Lung (tissue), 4 donors: Measurements from ENCODE around the gene APC.

DNA sequence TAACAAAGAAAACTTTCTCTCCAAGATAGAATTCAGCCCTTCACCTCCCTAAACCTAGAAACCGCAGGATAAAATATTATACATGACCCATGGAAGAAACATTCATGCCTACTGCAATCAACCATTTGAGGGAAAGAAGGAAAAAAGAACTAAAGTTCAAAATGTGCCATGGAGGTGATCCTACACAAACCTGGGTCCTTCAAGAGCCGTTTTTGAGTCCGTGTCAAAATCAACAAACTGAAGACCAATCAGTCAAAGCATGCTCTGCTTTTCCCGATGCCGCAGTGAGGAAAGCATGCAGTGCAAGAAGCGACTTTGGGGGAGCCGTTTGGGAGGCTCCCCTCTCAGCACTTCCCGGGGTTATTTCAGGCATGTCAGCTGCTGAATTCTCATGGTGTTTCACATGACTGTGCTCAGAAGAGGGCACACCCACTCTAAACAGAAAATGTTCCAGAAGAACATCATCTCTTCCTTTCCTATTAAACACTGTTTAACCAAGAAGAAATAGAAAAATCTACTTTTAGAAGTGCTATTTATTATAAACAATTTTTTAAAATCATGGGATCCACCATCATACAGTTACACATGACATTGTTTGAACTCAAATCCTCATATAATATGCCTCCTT lies 125.5 kb downstream of the EPB41L4A start:
- PRO-cap, result no peak
- RAMPAGE, long total RNA, result no peak
- RRBS, result no CpG with 5 or more reads among the region's 8 CpGs

- PRO-cap, result no peak
- RAMPAGE, long total RNA, result no peak
- RRBS, result no CpG with 5 or more reads among the region's 12 CpGs
Measured at GRCh38 chr5:112390226-112390775, 28.8 kb downstream of the EPB41L4A start.

DNA sequence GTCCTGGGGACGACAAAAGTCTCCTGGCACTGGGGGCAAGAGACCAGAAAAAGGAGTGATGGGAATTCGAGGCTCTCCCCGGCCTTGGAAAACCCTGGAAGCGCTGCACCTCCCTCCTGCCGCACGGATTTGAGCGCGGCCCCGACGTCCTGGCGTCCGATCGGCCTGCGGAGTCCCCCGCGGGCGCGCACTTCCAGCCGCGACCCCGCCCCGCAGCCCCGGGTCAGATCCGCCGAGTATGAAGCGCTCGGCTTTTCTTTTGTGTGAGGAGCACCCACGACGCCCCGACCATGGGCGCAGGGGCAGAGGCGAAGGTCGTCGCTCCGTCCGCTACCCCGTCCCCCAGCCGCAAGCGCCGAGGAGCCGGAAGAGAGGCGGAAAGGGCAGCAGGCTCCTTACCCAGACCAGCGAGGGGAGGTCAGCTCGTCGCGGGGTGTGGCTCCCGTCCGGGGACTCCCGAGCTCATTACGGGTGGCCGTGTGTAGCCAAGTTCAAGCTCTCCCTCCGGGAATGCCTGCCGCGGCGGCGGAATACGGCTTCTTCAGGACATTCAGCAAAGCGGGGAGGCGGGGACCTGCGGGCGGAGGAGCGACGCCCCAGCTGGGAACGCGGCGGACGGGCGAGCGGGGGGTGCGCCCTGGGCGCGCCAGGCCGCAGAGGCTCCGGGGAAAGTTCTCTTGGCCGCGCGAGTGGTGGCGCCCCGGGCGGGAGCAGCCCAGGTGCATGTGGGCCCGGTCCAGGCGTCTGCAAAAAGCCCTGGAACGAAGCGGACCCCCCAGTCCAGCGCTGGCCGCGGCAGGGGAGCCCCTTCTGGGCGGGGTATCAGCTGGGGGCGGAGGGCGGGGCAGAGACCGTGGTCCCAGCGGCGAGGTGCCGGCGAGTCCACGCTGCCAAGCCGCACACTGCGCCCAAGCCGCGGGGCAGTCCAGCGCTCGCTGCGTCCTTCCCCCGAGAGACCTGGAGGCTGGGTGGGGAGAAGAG lies 573 bp upstream of the EPB41L4A start:
- PRO-cap, result unidirectional peak, minus-strand start at position 354 of the sequence; unidirectional peak, minus-strand start at position 437 of the sequence
- RAMPAGE, long total RNA, result no peak
- RRBS, result 2% methylated on average over 17 of the region's 104 CpGs

DNA sequence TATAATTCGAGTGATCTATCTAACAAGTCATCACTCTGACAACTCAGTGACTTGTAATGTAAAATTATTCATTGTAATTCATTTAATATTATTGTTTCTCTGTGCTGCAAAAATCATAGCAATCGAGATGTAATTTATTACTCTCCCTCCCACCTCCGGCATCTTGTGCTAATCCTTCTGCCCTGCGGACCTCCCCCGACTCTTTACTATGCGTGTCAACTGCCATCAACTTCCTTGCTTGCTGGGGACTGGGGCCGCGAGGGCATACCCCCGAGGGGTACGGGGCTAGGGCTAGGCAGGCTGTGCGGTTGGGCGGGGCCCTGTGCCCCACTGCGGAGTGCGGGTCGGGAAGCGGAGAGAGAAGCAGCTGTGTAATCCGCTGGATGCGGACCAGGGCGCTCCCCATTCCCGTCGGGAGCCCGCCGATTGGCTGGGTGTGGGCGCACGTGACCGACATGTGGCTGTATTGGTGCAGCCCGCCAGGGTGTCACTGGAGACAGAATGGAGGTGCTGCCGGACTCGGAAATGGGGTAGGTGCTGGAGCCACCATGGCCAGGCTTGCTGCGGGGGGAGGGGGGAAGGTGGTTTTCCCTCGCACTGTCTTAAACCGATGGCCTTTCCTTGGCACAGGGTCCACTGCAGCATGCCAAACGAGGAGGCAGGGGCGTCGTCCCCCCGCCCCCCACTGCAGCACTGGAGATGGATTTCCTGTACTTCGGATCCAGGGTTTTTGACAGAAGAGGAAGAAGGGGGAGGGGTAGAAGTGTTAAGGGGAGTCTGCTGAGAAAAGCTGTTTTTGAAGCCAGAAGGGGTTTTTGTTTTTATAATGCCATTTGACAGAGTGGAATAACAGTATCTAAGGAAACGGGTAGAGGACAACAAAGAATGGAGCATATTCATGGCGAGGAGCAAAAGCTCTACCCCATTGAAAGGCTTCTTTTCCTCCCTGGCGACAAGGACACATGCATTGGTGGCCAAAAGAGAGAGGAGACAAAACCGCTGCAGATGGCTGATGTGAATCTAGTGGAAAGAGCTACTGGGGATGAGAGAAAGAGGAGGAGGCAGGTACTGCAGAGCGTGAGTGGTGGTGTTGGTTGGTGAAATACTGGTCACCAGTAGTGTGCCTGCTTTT lies at the start of gene APC:
Gene APC, plus strand, starts transcription at position 490 of the 1,132 bp plus-strand sequence.
- PRO-cap, result no peak
- RAMPAGE, long total RNA, result no peak
- RRBS, result no CpG with 5 or more reads among the region's 42 CpGs

- PRO-cap, result no peak
- RAMPAGE, long total RNA, result no peak
- RRBS, result no CpG with 5 or more reads among the region's 5 CpGs
Measured at GRCh38 chr5:112817721-112818148, 43.4 kb upstream of the SRP19 start.

DNA sequence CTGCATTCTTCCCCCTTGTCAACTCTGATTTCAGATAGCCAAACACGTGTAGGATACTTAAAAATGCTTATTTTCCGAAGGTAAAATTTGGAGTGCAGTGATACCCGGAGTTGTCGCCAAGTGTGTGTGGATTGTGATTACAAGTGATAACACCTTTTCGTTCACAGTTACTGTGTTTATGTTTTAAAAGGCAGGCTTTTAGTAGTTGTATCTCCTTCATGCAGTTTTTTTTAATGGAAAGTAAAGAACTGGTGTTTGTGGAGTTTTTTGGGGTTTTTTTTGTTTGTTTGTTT lies 1.0 kb downstream of the DCP2 start:
- PRO-cap, result no peak
- RAMPAGE, long total RNA, result no peak
- RRBS, result no CpG with 5 or more reads among the region's 5 CpGs

DNA sequence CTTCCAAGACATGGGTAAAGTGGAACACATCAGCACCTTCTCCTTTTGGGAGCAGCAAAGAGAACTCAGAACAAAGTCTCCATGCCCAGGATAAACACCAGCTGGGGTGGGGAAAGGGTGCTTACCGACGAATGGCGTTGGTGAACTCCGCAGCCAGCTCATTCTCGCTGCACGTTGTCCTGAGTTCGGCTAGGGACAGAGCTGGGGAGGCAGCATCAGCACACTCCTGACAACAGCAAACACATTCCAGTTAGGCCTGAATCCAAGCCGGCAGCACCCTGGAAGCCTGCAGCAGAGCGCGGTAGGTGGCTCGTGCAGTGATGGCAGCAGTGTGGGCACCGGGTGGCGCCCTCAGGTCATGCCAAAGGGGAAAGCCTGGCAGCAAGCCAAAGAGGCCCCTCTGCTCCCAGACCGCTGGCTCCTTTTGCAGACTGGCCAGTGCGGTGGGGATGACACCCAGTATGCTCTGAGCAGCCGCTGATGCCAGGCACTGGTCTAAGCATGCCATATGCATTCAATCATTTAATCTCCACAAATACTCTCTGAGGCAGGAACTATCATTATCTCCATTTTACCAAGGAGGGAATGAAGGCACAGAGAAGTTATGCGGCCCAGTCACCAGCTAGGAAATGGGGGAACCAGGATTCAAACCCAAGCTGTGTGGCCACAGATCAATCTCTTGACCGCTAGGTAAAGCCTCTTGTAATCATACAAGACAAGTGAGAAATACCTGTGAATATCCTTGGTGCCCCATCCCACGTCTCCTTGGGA lies 67.0 kb downstream of the DCP2 start:
- PRO-cap, result no peak
- RAMPAGE, long total RNA, result no peak
- RRBS, result 55% methylated on average over 5 of the region's 19 CpGs

GRCh38 chr5:113063873-113064353 lies 87.3 kb downstream of the DCP2 start:
- PRO-cap, result no peak
- RAMPAGE, long total RNA, result no peak
- RRBS, result 40% methylated on average over 2 of the region's 13 CpGs

- PRO-cap, result no peak
- RAMPAGE, long total RNA, result no peak
- RRBS, result no CpG with 5 or more reads among the region's 1 CpG
Measured at GRCh38 chr5:113121690-113122219, 145.2 kb downstream of the DCP2 start.

DNA sequence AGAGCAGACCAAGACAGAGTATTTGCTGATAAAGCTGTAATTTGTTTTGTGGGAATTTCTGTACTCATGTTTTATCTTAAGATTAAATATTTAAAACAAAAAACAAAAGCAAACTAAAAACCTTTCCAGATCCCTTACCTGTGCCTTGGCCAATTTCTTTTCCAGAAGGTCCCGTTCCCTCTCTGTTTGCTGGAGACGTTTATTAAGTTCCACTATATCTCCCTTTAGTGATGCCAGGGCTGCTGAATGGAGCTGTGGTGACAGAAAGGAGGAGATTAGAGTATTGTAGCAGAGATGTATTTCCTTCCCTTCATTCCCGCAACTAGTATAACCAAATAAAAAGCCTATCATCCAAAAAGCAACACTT lies 174.6 kb downstream of the DCP2 start:
- PRO-cap, result no peak
- RAMPAGE, long total RNA, result no peak
- RRBS, result no CpG with 5 or more reads among the region's 3 CpGs

- PRO-cap, result no peak
- RAMPAGE, long total RNA, result no peak
- RRBS, result 67% methylated on average over 2 of the region's 8 CpGs
Measured at GRCh38 chr5:113217538-113218071, 217.2 kb downstream of the TSSK1B start.

DNA sequence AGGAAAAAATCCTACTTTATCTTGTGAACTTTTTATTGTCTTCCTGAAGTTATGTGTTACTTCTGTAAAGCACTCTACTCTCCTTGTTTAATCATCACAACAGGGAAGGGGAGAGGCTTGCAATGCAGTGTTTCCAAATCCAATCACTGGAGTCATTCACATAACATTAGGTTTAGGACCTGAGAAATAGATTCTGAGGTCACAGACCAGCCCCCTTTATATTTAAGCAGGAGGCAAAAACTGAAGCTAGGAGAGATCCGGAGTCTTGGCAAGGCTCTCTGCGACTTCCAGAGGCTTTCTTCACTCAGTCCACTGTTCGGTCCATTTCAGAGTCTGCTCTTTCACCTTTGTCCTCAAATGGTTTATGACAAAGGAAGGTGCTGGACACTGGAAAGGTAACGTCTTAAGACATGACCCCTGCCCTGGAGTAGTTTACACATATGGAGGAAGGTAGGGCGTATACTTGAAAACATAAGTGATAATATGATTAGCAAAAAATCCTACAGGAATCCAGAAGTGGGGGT lies 188.0 kb downstream of the TSSK1B start:
- PRO-cap, result no peak
- RAMPAGE, long total RNA, result no peak
- RRBS, result no CpG with 5 or more reads among the region's 5 CpGs

GRCh38 chr5:113325021-113325863 lies 109.5 kb downstream of the TSSK1B start:
- PRO-cap, result no peak
- RAMPAGE, long total RNA, result no peak
- RRBS, result no CpG with 5 or more reads among the region's 7 CpGs

- PRO-cap, result no peak
- RAMPAGE, long total RNA, result no peak
- RRBS, result no CpG with 5 or more reads among the region's 6 CpGs
Measured at GRCh38 chr5:113514457-113514803, 936 bp downstream of the YTHDC2 start.

DNA sequence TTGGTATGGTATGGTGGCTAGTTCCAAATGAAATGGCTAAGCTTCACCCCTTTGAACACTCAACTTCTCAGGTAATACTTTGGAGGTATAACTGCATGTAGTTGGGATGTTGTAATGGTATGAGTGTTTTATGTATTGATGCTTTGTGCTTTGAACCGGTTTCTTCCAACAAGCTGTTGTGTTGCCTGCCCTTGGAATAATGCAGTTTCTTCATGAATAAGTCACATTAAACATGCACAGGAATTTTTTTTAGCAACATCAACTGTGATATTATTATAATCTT lies 177.5 kb downstream of the YTHDC2 start:
- PRO-cap, result no peak
- RAMPAGE, long total RNA, result no peak
- RRBS, result no CpG with 5 or more reads among the region's 1 CpG

- PRO-cap, result no peak
- RAMPAGE, long total RNA, result no peak
- RRBS, result no CpG with 5 or more reads among the region's 8 CpGs
Measured at GRCh38 chr5:114185257-114185680, 176.6 kb upstream of the KCNN2 start.

GRCh38 chr5:115193718-115194072 lies 24.0 kb upstream of the TRIM36 start:
- PRO-cap, result no peak
- RAMPAGE, long total RNA, result no peak
- RRBS, result no CpG with 5 or more reads among the region's 4 CpGs

DNA sequence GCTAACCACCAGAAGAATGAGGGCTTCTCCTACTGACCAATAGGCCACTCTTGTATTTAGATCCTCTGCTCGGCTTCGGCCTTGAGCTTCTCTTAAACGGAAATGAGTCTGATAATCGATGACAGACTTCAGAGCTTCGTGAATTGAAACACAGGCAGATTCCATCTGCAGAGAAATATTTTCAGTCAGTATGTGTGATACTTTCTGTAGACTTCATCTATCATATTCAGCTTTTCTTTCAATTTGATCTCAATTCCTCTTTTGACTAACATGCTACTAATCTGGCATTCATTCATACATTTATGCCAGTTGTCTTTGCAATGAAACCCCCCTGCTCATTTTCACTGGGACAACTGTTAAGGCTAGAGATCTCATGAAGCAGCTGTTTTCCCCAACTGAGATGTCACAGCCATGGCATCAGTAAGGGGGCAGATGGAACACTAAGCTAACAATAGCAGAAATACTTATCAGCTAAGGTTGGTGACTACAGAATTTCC lies 9.5 kb downstream of the TMED7 start:
- PRO-cap, result no peak
- RAMPAGE, long total RNA, result no peak
- RRBS, result no CpG with 5 or more reads among the region's 5 CpGs

DNA sequence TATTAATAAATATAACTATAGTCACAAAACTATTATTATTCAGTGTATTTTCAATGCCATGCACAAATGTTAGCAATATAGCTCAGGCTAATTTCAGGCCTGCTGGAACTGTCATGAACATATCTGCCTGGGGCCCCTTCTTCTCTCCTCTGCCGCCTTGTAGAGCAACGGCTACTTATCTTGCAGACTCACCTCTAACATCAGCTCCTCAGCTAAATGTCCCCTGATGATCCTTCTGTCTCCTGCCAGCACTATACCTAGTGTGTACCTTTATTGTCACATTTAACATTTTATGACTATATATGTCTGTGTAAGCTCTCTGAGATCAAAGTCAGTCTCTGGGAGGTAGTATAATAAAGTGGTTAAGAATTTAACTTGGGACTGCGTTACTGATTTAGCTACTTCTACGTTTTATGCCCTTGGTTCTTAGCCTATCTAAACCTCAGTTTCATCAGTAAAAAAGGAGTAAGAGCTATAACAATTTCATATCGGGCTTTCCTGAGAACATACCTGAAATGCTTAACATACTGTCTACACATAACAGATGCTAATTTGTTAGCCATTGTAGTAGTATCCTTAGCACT lies 2.2 kb downstream of the TMED7 start:
- PRO-cap, result no peak
- RAMPAGE, long total RNA, result no peak
- RRBS, result no CpG with 5 or more reads among the region's 5 CpGs

DNA sequence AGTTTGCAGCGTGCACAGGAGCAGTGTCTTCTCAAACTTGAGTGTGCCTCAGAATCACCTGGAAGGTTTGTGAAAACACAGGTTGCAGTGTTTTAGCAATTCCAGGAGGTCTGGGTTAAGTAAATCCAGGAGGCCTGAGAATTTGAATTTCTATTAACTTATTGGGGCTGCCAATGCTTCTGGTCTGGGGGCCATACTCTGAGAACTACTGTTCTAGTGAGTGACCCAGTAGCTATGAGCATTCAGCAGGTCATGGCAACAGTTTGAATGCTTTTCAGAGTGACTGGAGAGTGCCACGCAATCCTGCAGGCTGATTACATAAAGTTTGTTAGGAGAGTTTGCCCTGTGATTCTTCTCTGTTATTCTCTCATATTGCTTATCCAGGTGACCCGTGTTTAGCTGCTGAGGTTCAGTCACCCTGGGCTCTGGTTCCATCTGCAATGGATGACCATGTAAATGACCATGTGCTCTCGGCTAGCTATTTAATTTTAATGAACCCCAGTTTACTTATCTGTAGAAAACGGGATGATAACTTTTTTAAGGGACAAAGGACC lies 22.2 kb upstream of the TMED7 start:
- PRO-cap, result no peak
- RAMPAGE, long total RNA, result no peak
- RRBS, result no CpG with 5 or more reads among the region's 5 CpGs